HTERT-HM (cell line): ENCODE data around the gene ARHGAP18.

GRCh38 chr6:126337223-126337812, 2.6 kb upstream of the CENPW start:
- RRBS, result no CpG with 5 or more reads among the region's 4 CpGs

- RRBS, result 39% methylated on average over 4 of the region's 10 CpGs
Observed at GRCh38 chr6:127117219-127117602, 1.3 kb upstream of the RSPO3 start.

DNA sequence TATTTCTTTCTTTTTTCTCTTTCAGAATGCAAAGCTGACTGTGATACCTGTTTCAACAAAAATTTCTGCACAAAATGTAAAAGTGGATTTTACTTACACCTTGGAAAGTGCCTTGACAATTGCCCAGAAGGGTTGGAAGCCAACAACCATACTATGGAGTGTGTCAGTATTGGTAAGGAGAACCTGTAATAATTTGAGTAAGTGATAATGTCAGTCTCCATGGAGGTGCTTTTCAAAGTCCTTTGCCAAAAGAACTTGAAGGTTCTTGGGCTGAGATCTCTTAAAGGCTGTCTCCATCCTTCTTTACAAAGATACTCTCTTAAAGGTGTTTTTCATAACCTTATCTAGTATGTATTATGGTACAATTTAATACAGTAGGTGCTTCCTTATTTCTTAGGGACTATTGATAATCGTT, 31.9 kb downstream of the RSPO3 start:
- RRBS, result no CpG with 5 or more reads among the region's 1 CpG

DNA sequence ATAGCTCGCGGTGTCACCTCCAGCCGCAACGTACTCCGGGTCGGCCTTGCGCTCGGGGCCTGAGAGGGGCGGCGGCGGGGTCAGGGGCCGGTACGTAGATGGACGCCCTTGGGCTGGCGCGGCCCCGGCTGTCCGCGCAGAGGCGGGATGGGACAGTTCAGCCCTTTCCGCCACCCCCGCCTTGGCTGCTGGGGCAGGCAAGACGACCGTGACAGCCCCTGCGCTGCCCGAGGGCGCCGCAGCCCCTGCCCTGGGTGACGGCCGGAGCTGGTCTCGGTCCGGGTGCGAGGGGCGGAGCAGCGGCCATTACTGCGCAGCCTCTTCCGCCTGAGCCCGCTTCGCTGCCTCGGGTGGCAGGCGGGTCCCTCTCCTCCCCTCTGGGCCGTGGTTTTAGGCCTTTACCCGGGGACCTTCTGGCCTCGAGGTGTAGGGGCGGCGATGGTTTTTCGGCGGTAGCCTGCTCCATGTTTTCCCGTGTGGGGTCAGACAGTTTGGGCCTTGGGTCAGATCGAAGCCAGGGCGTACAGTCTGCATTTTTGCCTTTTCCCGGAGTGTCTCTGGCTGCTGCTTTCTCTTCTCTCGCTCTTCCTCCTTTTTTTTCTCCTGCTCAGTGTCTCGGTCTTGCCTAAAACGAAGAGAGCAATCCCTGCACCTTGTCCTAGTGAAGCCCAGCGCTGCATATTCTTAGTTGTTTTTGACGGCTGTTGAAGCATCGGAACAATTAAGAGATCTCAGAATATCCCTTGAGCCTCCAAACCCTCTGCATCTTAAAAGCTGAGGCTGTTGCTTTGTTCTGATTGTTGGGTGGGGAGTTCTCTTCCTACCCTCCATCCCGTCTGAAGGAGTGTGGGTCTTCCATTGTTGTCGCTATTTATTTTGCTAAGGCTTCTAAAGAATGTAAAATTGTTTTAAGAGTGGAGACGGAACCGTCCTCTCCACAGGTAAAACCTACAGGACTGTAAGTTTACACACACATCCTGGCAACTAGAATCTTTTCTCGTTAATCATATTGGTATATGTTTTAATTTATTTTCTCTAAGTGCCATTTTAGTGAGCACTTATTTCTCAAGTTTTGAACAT, 682 bp downstream of the RNF146 start:
- RRBS, result 1% methylated on average over 18 of the region's 63 CpGs

GRCh38 chr6:127464004-127464624, 4.9 kb upstream of the KIAA0408 start:
- RRBS, result no CpG with 5 or more reads among the region's 2 CpGs

- RRBS, result 2% methylated on average over 17 of the region's 87 CpGs
Observed at GRCh38 chr6:127515343-127516322, 56.4 kb upstream of the KIAA0408 start.

DNA sequence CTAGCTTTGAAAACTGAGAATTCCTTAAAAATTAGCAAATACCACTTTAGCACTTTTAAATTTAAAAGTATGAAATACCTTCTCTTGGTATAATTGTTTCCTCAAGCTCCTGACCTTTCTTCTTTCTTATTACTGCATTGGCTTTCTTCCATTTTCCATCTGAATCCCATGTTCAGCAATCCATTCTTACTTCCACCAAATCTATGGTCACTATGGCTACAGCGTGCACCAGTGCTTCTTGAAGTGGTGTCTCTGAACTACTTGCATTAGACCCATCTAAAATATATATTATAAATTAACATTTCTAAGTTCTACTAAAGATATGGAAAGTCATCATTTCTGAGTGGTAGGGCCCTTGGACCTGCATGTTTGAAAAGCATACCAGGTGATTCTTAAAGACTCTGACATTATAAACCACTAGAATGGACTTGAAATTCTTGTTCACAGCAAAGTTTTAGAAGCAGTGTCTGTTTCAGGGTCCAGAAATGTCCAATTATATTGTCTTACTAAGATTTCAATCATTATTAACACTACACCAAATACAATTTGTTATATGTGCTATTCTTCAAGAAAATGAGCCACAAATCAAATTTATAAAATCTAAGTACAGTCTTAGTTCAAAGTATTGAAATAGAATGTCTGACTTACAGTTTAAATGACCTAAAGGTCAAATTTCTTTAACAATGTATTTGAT, 231.4 kb downstream of the PTPRK start:
- RRBS, result no CpG with 5 or more reads among the region's 1 CpG

DNA sequence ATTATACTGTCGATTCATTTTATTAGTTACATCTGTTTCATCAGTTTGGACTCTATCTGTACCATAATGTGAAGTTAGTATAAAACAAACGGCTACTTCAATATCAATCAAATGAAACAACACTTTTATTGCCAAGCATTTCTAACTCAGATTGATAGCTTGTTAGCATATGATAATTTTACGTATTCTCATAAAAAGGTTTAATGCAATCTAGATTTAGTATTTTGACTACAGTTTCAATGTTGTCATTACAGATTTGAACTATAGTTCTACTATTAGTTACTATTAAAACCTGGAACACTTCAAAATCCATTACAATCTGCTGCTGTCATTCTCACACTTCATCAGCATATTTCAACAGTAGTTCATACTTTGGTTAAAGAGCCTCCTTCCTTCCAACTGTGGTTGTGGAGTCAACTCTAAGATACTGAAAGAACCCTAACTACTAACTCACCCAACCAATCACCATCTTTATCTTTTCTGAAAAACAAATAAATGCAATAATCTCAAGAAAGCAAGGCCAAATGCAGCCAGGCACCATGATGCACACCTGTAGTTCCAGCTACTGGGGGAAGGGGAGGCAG, 149.1 kb downstream of the PTPRK start:
- RRBS, result no CpG with 5 or more reads among the region's 3 CpGs

DNA sequence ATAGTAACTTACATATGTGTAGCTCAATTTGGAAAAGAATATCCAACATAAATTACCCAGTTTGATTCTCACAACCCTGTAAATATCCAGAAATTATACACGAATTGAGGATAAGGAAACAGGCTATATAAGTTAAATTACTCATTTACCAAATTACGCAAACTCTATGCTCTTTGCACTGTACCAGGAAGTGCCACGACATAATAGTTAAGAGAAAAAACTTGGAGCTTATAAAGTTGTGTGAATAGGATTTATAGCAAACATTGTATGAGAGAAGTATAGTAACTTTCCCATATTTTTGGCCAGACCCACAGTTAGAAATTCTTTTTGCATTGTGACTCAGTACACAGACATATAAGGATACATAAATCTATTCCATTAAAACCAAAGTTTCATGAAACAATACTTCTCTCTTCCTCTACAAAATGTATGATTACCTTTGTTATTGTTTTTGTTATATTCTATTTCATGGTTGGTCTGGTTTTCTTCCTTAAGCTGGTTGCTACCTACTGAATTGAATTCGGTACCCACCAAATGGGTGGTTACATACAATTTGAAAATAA, 20.9 kb downstream of the PTPRK start:
- RRBS, result no CpG with 5 or more reads among the region's 4 CpGs

DNA sequence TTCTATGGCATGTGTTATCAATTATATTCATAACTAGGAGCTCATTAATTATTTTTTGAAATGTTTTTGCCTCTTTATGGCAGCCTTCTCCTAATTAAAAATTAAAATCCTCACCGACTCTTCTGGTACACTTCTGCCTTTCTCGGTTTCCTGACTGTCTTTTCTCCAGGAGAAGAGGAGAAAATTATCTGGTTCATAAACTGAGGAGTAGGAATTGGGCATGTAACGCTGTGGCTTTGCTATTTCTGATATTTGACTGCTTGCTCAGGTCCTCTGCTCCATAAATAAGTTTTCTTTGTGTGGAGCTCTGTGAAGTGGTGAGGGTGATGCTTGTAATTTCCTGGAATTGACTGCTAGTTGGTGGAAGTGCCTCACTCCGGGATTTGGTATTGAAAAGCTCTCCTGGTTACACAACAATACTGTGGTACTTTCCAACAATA, 25.2 kb upstream of the LAMA2 start:
- RRBS, result no CpG with 5 or more reads among the region's 4 CpGs

DNA sequence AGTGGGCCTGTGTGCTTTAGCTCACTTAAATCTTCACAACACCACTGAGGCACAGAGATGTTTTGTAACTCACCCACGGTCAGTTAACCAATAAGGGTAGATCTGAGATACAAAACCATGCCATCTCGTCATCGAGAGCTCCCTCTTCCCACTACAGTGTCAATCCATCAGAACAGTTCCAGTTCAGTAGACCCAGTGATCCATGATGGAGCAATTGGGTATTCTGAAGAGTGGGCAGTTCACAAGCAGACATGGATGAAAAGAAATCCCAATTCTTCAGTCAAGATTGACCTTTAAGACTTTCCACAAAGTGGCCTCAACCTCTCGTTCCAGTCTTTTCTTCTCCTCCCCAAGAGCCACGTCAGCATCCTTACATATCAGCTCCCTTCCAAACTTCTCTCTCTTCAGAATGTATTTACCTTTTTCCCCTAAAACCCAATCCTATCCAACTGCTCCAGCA, 22.1 kb downstream of the ARHGAP18 start:
- RRBS, result no CpG with 5 or more reads among the region's 5 CpGs

DNA sequence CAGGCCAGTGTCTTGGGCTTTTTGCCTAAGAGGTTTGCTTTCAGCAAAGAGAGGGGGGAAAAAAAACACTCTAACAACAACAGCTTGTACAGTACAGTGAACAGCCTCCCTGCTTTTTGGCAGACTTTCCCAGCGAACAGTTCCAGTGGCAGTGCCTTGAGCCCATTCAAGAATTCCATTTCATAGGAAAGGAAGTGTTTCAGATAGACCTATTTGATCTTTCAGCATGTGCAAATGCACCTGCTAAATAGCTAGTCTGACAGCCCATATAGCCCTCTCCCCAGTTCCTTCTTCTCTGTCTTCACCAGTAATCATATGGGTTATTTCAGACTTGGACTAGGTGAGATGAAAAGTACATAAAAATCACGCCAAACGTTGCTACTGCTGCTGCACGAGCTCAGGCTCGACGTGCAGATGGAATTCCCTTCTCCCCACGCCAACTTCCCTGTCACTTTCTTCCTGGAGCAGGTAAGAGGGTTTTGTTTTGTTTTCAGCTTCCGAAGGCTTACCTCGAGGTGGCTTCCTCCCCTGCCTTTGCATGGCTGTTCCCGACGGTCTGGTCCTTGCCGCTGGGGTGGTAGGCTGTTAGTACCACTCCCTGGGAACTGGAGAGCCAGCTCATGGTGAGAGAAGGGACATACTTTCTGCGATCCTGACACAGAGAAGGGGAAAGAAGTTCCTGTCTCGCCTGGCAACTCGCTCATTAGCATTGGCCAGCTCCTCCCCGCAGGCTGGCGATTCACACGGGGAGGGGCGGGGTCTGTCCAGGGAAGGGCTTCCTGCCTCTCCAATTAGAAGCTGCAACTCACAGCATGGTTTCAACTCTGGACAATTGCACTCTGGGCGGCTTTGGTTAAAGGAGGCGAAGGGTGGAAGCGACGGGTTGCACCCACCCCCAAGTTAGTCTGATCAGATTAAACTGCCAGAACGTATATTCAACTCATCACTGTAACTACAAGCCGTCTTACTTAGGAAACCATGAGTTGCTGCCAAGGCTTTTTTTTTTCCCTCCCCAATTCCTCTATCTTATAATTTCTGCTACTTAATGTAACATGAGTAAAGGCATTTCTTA, at the start of gene ARHGAP18:
Gene ARHGAP18, minus strand, starts transcription at position 663 of the 1,072 bp plus-strand sequence.
- RRBS, result no CpG with 5 or more reads among the region's 25 CpGs

DNA sequence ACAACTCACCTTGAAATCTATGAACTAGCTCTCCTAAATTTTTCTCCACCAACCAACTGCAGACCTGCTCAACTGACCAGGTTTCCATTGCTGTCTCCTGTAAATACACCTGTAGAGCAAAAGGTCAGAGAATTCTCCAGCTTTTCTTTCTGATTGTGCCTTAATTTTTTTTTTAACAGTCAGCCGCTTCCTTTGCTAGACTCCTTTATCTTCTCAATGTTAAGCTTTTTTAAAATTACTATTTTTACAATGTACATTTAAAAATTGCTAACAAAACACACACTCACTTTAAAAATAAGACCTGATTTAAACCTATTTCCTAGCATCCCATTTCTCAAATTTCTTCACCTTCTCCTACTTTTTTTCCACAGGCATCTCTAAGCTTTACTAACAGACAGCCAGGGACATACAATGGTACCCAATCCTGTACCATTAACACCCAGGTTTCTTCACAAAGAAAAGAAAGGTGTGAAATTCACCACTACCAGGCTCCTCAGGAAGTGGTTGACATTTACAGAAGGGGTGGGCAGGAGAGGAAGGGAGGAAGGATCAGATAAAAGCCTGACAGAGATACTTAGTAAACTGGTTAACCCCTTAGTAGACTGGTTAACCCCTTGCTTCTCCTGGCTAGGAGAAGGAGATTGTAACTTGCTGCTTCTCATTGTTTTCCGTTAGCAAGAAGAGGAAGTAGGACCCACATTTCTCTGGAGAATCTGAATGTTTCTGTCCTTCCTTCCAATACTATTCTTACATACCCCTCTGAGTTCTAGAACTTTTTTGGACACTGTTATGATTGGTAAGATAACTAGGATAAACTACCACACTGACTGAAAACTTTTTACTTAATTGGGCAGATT, 7.3 kb downstream of the SAMD3 start:
- RRBS, result no CpG with 5 or more reads among the region's 2 CpGs

GRCh38 chr6:130955912-130956637, 107.0 kb downstream of the EPB41L2 start:
- RRBS, result no CpG with 5 or more reads among the region's 8 CpGs

- RRBS, result no CpG with 5 or more reads among the region's 10 CpGs
Observed at GRCh38 chr6:130969940-130970791, 92.9 kb downstream of the EPB41L2 start.

GRCh38 chr6:131042765-131043027, 20.3 kb downstream of the EPB41L2 start:
- RRBS, result no CpG with 5 or more reads among the region's 2 CpGs

DNA sequence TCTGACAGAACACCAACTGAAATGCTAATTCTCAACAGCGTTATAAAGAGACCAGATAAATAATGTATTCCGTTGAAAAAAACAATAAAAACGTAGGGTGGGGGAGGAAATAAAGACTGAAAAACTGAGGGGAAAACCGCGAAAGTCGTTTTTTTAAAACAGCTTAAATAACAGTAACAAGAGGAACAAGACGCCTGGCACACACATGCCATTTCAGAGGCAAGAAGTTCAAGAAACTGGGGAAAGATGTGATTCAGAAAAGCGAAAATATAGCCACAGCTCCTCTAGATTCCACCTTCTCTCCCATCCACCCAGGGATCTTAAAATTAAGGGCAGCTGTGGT, 1.3 kb downstream of the EPB41L2 start:
- RRBS, result no CpG with 5 or more reads among the region's 8 CpGs

- RRBS, result no CpG with 5 or more reads among the region's 3 CpGs
Observed at GRCh38 chr6:131063644-131063938, 546 bp upstream of the EPB41L2 start.